Kidney (tissue), 2 donors: Measurements from ENCODE around the gene ATXN2.

DNA sequence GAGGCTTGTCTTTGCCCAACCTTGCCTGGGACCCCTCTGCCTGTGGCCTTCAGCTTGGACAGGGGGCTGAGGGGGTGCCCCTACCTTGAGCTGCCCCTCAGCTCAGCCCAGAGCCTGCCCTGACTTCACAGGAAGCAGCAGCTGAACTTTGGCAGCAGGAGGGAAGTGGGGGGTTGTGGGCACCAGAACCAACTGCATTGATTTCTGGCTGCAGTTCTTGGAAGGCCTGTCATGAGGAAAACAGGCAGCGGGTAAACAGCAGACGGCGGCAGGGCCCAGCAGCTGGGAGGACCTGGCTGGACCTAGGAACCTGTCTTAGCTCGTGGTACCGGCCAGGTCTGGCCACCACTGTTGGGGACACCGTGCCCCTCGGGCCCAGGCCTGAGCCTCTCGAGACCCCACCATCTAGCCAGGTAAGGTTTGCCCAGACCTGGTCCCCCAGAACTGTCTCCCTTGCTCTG, 40.6 kb downstream of the CUX2 start:
- PRO-cap: no peak
- RRBS: no CpG with 5 or more reads among the region's 8 CpGs

DNA sequence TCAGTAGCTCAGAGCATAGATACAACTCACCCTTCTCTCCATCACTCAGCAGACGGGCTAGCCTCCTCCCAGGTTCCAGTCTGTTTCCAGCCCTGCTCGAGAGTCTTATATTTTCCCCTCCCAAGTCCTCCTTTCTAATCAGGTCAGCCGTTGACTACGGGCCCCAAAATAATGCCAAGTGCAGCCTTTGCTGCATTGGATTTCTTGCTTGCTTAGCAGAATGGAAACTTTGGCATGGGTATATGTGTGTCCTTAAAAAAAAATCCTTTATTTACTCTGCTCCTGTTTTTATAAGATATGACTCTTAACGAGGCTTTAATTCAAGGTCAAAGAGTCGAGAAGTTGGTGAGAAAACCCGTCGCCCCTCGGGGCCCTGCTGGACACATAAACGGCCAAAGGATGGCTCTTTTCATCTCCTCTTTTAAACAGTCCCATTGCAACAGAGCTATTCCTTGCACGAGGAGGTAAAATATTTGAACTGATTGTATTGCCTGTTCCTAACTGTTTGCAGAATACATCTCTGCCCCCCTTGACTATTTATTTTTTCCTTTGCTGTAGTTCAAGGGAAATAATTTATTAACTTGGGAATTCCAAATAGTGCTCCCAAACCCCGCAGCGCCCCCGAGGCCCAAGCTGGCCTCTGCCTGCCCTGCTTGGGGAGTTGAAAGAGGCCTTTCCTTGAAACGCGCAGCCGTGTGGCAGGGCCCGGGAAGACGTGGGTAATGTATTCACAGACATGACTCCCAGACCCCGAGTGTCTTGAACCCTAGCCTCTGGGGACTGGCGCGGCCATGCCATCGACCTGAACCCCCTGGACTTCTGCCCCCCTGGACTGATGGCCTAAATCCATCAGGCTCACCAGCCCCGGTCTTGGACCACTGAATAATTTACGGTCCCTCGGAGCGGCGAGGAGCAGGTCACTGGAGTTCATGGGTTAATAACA, 42.9 kb downstream of the CUX2 start:
- PRO-cap: no peak
- RRBS: no CpG with 5 or more reads among the region's 28 CpGs

DNA sequence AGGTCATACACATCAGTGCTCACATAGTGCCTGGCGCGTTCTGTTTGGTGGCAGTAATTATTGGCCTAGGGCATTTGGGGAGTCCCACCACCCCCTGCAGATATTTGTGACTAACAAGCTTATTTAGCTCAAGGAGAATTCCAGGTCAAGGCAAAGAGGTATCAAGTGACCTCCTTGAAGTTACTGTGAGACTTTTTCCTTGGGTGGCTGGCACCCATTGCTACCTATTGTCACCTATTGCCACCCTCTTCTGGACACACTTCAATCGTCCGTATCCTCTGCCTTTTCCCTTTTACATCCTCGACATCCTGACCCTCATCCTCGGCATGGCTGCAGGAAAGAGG, 149.7 kb downstream of the CUX2 start:
- PRO-cap: no peak
- RRBS: no CpG with 5 or more reads among the region's 6 CpGs

- PRO-cap: no peak
- RRBS: no CpG with 5 or more reads among the region's 8 CpGs
Measured at GRCh38 chr12:111411052-111411785, 5.5 kb downstream of the SH2B3 start.

- PRO-cap: no peak
- RRBS: no CpG with 5 or more reads among the region's 10 CpGs
Measured at GRCh38 chr12:111413584-111414163, 8.0 kb downstream of the SH2B3 start.

DNA sequence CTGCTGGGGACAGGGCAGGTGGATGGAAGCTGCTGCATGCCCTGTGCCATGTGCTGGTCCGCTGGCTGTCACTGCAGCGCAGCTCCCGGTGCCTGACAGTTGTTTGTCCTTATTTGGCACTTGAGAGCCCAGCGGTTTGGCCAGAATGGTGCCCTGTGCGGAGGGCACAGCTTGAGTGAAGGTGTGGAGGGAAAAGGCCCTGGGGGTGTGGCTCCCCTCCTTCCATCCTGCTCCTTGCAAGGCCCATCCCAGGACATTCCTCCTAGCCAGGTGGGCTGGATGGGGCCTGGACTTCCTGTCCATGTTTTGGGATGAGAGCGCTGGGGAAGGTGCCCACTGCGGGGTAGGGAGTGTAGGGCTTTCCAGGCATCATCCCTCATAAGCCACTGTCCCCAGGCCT, 30.3 kb downstream of the SH2B3 start:
- PRO-cap: no peak
- RRBS: no CpG with 5 or more reads among the region's 7 CpGs

- PRO-cap: no peak
- RRBS: no CpG with 5 or more reads among the region's 6 CpGs
Measured at GRCh38 chr12:111436513-111437359, 31.0 kb downstream of the SH2B3 start.

- PRO-cap: no peak
- RRBS: no CpG with 5 or more reads among the region's 17 CpGs
Measured at GRCh38 chr12:111442497-111443606, 37.1 kb downstream of the SH2B3 start.

GRCh38 chr12:111598381-111598477, 886 bp downstream of the ATXN2 start:
- PRO-cap: no peak
- RRBS: 1% methylated on average over 8 of the region's 9 CpGs

- PRO-cap: bidirectional peak, plus-strand start at chr12:111599620, minus-strand start at chr12:111599288
- RRBS: 2% methylated on average over 80 of the region's 112 CpGs
Measured at GRCh38 chr12:111599038-111599929, at the start of gene ATXN2. ATXN2 (minus strand) TSS chr12:111599315.

GRCh38 chr12:111664735-111665615, 20.8 kb downstream of the BRAP start:
- PRO-cap: no peak
- RRBS: no CpG with 5 or more reads among the region's 3 CpGs

DNA sequence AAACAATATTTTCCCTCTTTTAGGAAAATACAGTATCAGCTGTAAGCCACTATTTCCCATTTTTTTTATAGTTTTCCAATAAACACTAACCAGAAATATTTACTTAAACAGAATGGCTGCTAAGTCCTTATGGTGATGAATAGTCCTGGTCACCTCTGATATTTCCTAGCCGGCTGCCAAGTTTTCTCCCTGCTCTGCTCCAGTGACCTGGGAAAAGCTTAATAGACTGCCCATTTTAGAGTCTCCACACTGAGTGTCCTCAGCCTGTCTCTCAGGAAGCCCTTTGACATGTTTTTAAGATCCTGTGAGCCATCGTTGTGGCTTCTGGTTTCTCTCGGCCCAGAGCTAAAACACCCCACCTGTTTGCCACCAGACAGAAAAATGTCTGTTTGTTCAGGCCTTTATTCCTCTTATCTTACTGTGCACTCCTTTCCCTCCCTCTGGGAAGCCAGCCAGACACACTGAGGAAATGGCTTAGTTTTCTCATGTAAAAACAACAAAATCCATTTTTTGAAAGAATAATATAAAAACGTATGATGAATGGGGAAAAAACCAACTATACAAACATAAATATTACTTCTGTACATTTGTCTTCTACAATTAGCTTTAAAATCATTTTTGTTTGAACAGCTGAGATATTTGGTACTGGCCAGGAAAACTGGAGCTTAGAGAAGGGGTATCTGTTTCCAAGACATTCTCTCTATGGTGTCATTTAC, 25.4 kb upstream of the ALDH2 start:
- PRO-cap: no peak
- RRBS: no CpG with 5 or more reads among the region's 4 CpGs

GRCh38 chr12:111767744-111768067, 973 bp downstream of the ALDH2 start:
- PRO-cap: no peak
- RRBS: no CpG with 5 or more reads among the region's 2 CpGs

- PRO-cap: no peak
- RRBS: no CpG with 5 or more reads among the region's 7 CpGs
Measured at GRCh38 chr12:111807274-111807827, 34.7 kb upstream of the MAPKAPK5 start.

DNA sequence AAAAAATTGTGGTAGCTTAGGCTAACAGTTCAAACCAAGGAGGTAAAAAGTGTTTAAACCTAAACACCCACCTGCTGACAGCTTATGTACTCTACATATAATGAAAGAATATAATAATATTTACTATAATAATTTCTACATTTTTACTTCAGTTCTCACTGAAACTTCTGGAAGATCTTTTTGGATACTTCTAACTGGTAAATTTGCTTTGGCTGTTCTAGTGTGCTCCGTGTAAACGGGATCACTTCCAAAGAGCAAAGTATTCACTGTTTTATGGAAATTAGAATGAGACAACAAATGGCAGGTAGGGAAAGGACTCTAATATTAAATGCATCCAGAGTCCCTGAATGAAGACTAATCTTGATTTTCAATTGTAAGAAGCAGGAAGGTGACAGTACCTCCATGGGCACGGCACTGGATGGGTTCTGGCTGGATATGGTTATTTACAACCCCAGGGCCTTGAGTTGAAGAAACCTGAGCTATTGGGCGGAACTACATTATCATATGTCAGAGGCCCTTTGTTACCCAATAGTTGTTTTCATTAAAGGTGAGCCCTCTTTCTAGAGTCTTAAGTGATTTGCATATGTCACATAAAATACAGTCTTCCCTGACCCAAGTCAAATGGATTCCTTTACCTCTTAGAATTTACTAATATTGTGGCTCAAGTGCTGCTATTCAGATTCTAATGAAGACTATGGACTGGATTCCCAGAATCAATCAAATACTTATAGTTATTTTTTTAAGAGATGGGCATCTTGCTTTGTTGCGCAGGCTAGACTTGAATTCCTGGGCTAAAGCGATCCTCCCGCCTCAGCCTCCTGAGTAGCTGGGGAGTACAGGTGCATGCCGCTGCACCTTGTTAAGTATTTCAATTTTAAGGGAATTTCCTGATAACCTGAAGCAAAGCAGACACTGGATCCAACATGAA, 10.7 kb downstream of the ERP29 start:
- PRO-cap: no peak
- RRBS: no CpG with 5 or more reads among the region's 8 CpGs

- PRO-cap: no peak
- RRBS: no CpG with 5 or more reads among the region's 5 CpGs
Measured at GRCh38 chr12:112045813-112046633, 32.8 kb downstream of the ERP29 start.

GRCh38 chr12:112164089-112164529, 38.7 kb downstream of the TRAFD1 start:
- PRO-cap: no peak
- RRBS: 97% methylated on average over 2 of the region's 20 CpGs

- PRO-cap: no peak
- RRBS: no CpG with 5 or more reads among the region's 4 CpGs
Measured at GRCh38 chr12:112905463-112906180, 1.1 kb upstream of the OAS1 start.

DNA sequence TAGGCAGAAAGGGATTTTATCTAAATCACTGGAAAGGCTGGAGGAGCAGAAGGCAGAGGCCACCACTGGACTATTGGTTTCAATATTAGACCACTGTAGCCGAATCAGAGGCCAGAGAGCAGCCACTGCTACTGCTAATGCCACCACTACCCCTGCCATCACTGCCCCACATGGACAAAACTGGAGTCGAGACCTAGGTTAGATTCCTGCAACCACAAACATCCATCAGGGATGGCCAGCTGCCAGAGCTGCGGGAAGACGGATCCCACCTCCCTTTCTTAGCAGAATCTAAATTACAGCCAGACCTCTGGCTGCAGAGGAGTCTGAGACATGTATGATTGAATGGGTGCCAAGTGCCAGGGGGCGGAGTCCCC, 7.2 kb upstream of the OAS2 start:
- PRO-cap: no peak
- RRBS: no CpG with 5 or more reads among the region's 5 CpGs

DNA sequence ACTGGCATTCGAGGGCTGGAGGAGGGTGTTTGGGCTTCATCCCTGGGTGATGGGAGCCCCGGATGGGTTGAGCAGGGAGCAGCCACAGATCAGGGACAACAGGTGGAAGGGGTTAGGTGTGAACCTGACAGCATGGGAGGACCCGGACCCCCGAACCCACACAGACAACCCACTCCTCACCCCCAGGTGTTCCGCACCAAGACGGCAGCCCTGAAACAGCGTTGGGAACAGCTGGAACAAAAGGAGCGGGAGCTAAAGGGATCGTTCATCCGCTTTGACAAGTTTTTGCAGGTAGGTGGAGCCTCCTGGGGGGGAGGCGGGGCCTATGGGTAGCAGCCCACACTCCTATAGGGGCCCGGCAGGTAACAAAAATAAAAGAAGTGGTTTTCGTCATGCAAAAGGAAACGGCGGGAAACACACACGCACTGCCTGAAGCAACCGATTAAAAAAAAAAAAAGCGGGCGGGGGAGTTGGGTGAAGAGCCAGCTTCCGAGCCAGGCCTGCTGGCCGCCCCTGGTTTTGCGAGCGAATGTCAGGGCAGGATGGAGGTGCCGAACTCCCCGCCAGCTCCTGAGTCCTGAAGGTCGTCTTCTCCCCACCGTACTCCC, 3.2 kb downstream of the CFAP73 start:
- PRO-cap: no peak
- RRBS: 25% methylated on average over 2 of the region's 27 CpGs